Parietal lobe (tissue), 2 donors: Measurements from ENCODE around the gene EXOC3.

GRCh38 chr5:190398-190973 is 809 bp upstream of the LRRC14B start:
- RAMPAGE, long total RNA: no peak

- RAMPAGE, long total RNA: no peak
Measured at GRCh38 chr5:206850-207731, 10.9 kb downstream of the CCDC127 start.

- RAMPAGE, long total RNA: no peak
Measured at GRCh38 chr5:220135-220406, 2.0 kb downstream of the SDHA start.

- RAMPAGE, long total RNA: no peak
Measured at GRCh38 chr5:281502-281987, 10.1 kb downstream of the PDCD6 start.

DNA sequence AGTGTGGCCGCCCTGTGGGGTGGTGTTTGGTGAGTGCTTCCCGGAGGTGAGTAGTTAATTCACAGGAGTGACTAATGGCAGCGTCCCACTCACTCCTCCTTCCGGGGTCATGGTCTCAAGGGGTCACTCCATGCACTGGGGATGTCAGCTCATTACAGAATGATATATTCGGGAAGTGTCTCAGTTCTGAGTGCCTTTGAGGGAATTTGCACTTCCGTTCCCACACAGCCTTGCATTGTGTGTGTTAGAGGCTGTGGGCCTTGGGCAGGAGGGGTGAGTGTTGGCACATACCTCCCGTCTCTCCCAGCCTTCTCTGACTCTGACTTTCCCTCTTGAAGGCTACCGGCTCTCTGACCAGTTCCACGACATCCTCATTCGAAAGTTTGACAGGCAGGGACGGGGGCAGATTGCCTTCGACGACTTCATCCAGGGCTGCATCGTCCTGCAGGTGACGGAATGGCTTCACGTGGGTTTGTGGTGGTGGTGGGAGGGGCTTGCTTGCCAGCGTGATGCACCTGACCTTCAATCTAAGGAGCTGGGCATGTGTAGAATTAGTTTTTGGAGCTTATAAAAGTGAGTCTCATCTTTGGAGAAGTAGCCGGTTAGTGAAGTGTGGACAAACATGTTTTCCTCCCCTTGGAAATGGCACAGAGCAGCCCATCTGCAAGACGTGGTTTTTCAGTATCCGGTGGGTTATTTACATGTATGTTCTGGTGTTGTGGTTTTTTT is 10.4 kb upstream of the AHRR start:
- RAMPAGE, long total RNA: no peak

DNA sequence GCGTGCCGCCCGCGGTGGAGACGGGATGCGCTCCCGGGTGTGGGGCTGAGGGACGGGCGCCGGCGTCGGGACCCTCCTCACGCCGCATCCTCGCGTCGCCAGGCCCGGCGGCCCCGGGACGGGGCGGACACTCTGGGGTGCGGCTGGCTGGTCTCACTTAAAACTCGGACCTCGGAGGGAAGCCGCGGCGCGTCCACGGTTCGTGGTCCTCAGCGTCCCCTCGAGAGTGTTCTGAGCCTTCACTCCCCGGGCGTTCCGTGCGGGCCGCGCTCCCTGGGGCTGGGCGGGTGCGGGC is 287 bp downstream of the AHRR start:
- RAMPAGE, long total RNA: no peak

GRCh38 chr5:442139-442993 is 610 bp upstream of the EXOC3 start:
- RAMPAGE, long total RNA: no peak

- RAMPAGE, long total RNA: no peak
Measured at GRCh38 chr5:443006-443724, at the start of gene EXOC3. Gene EXOC3 (plus strand): TSS chr5:443176.

DNA sequence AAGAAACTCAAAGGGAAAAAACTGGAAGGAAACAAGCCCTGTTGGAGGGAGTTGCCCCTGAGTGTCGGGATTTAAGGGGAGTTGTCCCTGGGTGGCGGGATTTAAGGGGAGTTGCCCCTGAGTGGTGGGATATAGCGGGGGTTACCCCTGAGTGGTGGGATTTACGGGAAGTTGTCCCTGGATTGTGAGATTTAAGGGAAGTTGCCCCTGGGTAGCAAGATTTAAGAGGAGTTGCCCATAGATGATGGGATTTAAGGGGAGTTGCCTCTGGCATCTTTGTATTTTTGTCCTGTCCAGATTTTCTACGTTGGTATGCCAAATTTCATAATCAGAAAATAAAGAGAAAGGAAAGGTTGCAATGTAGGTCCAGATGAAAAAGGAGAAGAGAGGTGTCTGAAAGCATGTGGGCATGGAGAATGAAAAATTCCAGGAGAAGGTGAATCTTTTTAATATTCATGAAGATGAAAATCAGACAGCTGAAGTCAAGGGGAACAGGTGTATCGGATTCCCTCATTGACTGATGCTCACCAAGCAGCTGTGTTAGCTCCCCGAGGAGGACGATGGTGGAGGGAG is 1.7 kb downstream of the EXOC3 start:
- RAMPAGE, long total RNA: no peak

- RAMPAGE, long total RNA: no peak
Measured at GRCh38 chr5:453107-454328, 10.5 kb downstream of the EXOC3 start.

GRCh38 chr5:464988-465364 is 22.0 kb downstream of the EXOC3 start:
- RAMPAGE, long total RNA: no peak

DNA sequence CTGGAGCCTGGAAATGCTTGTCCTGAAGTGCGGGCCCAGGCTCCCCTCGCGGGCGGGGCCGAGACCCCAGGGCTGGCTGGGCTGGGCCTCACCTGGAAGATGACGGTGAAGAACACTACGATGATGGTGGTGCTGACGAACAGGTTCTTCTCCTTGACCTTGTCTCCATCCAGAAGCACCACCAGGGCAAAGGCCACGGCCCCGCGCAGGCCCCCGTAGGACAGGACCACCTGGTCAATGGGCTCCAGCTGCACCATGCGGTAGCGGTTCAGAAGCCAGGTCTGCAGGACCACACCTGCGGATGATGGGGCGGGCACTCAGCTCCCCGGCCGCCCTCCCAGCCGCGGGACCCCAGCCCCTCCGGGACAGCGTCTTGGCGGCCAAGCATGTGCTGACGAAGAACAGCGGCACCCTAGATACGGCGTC is 39.5 kb downstream of the EXOC3 start:
- RAMPAGE, long total RNA: no peak

- RAMPAGE, long total RNA: no peak
Measured at GRCh38 chr5:543968-544604, 19.8 kb upstream of the SLC9A3 start.

DNA sequence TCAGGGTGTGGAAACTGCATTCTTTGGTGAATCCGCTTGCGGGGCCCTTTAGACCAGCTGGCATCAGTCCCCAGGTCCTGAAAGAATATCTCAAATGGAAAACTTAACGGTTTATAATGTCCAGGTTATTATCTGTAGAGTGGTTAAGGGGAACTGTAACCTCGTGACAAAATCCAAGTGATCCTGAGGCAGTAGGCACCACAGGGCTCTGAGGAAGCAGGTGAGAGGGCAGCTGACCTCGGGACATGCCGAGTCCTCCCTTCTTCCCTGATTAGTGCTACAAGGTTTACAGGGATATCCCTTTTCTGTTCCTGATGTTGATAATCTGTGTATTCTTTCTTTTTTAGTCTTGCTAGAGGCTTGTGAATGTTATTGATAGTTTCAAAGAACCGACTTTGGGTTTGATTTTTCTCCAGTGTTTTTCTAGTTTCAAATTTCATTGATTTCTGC is 1.6 kb downstream of the CEP72 start:
- RAMPAGE, long total RNA: no peak

DNA sequence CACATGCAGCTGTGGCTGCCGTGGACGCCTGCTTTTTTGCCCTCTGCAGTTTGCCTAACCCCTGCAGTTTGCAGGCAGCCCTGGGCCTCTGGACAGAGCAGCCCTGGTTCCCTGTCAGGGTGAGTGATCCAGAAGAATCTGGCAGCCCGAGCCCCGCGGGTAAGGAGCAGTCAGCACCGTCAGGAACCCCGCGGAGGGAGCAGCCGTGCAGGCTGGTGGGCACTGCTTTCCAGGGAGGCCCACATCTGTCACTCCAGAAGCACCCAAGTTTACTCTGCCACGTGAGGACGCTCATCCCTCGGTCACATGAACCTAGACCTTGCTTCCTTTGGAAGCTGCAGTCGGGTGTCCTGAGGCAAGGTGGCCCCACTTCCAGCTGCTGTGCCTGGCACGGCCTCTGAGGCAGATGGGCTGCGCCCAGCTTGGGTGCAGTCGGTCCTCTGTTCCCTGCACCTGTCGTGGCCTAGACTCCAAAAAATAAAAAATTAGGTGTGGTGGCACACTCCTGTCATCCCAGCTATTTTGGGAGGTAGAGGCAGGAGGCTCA is 30.5 kb downstream of the CEP72 start:
- RAMPAGE, long total RNA: no peak

GRCh38 chr5:783728-784486 is 622 bp downstream of the ZDHHC11B start:
- RAMPAGE, long total RNA: no peak

- RAMPAGE, long total RNA: no peak
Measured at GRCh38 chr5:960582-961082, 48.0 kb upstream of the NKD2 start.

GRCh38 chr5:1045030-1045899 is 36.7 kb downstream of the NKD2 start:
- RAMPAGE, long total RNA: no peak

DNA sequence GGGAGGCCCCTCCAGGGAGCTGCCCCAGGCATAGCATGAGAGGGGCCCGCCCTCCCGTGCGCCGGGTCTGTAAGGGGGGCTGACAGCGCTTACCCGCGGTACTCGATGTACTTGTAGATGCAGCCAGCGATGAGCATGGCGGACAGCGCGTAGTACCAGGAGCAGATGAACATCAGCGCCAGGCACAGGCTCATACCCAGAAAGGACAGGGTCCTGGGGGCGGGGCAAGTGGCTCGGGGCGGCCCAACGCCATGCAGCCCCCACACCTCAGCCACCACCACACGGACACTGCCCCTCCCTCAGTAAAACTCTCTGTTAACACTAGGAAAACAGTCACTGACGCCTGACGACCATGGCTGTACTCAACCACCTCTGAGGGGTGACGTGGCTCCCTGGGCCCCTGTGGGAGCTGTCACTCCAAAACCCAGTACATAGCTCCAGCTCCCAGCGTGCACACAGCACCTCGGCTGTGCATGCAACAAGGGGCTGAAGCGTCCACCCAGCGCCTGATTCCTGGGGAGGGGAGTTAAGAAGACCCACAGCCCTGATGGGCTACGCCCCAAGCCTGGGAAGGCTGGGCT is 36.5 kb downstream of the SLC12A7 start:
- RAMPAGE, long total RNA: no peak

DNA sequence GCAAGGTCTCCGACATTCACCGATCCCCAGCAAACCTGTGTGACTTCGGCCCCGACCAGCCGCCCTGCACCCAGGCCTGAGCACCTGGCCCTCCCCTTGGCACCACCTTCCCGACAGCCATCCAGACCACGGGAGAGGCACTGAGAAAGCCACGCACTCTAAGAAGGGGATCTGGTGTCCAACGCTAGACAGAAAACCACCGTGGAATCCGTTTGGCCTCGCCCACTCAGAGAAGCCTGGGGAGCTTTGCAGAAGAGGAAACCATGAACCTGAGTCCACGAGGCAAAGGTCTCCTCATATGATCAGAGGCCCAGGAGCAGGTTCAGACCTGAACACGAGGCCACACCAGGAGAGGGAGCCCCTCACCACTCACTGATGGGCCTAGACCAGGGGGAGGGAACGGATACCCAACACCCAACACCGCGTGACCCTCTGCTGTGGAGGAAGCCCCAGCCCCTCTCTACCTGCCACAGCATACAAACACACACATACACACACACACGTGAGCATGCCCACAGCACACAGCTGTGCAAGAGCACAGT is 4.3 kb downstream of the SLC12A7 start:
- RAMPAGE, long total RNA: no peak